ENCODE results near the genes LSMEM1 and SMIM30.

GRCh38 chr7:112480598-112481108 is at the start of gene LSMEM1:
Gene LSMEM1 (plus strand): TSS chr7:112480991.
- PRO-cap, result no peak

GRCh38 chr7:112504275-112504692 is 23.5 kb downstream of the LSMEM1 start:
- PRO-cap, result no peak

DNA sequence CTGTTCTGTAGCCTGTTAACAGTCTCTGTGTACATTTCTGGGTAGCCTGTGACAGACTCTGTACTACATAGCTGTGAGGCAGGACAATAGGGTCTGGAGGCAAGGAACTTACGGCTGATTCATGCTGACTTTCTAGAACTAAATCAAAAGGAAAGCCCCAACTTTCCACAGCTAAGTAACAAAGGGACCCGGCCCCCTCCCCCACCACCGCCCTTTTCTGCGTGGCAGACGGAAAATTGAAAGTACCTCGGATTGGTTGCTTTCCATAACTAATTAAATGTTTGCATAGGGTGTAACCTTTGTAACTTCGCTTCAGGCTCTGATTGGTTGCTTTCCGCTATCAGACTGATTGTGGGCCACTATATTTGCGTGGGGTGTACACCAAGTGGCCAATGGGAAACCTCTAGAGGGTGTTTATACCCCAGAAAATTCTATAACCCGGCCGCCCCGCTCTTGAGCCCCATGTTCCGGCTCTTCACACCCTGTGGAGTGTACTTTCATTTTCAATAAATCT is 1.5 kb upstream of the TMEM168 start:
- PRO-cap, result no peak

DNA sequence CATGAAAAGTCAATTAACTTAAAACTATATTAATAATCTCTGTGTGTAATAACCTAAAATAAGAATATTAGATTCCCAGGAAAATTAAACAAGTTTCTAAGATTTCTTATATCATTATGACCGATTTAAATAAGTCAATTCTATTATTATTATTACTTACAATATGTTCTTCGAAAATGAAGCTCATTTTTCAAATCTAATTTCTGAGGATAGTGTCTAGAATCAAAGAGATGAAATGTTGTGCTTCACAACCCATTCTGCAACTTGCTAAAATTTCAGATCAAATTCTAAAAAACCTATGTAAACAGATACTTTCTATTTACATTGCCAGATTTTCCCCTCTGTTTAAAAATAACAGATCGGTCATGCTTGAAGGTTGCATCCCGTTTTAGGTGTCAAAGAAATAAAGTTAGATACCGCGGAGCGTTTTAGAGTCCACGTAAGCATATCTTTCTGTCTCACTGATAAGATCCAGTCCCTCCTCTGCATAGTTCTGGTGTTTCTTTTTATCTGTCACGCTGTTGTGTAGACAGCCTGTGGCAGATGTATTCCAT is 37.4 kb upstream of the BMT2 start:
- PRO-cap, result no peak

GRCh38 chr7:113118042-113118732 is at the start of gene SMIM30:
Gene SMIM30 (minus strand): TSS chr7:113118554.
- PRO-cap, result bidirectional peak, plus-strand start at chr7:113118671, minus-strand start at chr7:113118541

GRCh38 chr7:114084986-114086048 is 166.5 kb upstream of the PPP1R3A start:
- PRO-cap, result bidirectional peak, plus-strand start at chr7:114085840, minus-strand start at chr7:114085715

- PRO-cap, result no peak
Observed at GRCh38 chr7:114088072-114088699, 169.4 kb upstream of the PPP1R3A start.

- PRO-cap, result no peak
Observed at GRCh38 chr7:114426331-114426910, 11.8 kb downstream of the FOXP2 start.

DNA sequence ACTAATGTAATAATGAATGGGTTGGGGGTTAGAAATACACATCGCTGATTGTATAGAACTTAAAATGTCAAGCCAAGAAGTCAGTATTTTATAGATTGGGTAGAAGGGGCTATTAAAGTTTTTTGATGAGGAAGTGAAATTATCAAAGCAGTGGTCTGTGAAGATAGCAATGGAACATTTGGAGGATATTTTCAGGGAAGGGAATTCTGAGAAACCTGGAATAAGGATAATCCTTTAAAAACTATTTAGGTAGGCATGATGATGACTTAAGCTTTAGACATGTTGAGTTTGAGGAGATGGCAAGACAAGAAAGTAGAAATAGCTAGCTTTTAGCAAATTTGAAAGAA is 126.2 kb downstream of the FOXP2 start:
- PRO-cap, result no peak

DNA sequence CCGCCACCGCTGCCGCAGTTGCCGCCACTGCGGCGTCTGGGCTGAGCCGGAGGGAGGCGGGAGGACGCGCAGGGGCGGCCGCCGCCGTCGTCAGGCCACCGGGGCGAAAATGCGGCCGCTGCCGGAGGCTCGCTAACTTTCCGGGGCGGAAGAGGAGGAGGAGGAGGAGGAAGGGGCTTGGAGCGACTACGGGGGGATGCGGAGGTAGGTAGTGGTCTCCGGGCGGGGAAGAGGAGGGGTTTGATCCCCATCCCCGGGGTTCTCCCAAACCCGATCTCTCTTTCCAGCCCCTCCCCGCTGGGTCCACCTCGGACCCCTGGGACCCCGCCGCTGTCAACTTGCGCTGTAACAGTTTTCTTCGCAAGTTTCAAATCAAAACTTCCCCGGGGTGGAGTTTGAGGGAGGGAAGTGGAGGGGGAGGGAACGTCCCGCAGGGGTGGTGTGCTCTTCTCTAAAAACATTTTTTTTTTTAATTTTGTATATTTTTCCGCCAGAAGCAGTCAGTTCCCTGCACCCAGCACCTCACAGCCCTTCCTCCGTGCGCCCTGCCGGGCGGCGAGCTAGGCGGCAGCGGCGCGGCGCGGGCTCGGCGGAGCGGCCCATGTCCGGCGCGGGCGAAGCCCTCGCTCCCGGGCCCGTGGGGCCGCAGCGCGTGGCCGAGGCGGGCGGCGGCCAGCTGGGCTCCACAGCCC is 685 bp downstream of the MDFIC start:
- PRO-cap, result bidirectional peak, plus-strand start at position 27 of the sequence, minus-strand start at position 38 of the sequence; bidirectional peak, plus-strand start at position 493 of the sequence, minus-strand start at position 347 of the sequence

DNA sequence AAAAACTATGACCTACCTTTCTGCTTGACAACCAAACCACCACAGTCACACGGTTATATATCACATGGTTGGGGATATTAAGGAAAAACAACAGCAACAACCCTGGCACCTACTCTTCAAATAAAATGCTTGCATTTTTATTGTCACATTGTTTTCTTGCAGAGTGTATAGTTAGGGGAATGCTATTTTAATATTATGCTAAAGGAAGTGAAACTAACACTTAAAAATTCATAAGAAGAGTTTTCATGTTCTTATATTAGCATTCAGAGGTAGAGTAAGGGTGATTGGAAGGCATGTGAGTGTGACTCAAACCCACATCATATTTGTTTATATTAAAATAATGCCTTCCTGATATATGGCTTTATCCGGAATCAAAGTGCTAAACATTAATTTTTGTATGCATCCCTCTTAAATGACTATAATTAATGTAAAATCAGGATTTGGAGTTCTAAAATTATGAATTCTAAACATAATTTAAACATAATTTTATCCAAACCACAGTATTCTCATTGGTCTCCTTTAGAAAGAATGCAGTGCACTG is 59.7 kb upstream of the TES start:
- PRO-cap, result no peak

DNA sequence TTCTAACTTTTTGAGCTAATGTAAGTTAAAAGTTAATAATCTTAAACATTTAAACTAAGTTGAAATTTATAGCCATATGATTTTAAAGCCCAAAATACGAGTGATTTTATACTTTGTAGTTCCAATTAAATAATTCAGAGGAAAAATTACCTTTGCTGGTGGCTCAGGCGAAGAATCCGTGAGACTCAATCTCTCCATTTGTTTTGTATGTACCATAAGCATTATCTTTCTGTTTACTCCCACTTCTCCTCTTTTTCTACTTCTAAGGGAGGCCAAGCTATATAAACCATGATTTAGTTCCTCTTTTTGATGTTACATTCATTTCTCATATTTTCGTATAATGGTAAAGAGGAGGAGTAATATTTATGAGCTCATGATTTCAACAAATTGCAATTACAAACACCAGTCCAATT is 50.7 kb upstream of the TES start:
- PRO-cap, result unidirectional peak, minus-strand start at position 256 of the sequence

DNA sequence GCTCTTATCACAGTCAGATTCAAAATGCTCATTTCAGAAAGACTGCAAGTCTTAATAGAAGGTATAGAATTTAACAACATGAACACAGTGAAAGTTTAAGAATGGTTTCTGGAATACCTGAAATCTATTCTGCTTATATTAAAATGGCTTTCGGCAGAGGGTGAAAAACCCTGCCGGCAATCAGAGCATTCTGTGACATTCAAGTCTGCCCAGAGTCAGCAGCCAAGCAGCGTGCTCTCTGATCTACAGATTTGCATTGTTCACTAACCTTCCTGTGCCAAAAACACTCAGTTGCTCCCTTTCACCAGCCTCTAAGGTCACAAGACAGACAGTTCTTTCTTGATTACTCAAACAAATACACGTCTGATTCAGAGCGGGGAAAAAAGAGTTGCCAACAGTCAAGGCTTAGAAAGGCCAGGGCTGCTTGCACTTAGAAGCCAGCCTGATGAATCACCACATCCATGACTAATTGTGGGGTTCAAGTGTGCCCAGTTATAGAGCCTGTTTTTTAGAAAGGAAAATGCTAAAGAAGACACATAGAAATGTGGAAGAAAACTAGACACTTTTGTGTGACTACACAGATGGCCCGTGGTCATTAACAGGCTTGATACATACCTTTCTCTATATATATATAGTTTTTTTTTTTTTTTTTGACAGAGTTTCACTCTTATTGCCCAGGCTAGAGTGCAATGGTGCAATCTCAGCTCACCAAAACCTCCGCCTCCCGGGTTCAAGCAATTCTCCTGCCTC is 106.9 kb downstream of the TES start:
- PRO-cap, result no peak

DNA sequence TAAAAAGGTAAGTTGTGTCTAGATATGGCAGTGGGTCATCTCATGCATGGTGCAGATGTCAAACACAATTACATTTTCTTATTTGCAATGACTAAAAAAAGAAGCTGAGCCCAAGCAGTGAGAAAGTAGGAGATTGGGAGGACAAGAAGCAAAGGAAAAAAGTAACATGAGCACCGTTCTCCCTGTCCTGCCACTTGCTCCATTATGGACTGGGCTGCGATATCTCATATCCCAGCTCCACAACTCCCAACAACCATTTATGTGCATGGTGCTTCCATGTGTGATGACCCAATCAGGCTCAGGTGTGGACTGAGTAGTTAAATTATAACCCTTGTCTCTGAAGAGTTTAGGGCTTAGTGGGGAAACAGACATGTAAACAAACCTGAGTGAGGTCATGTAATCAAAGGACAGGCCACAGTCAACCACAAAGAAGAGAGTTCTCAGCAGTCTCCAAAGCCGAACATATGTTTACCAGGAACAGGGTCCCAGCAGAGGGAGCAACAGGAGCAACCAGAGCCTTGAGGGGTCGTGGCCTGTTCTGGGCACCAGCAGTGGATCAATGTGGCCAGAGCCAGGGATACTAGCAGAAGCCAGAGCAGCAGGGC is 11.3 kb downstream of the CAV1 start:
- PRO-cap, result no peak

- PRO-cap, result no peak
Observed at GRCh38 chr7:116560012-116561169, 35.6 kb downstream of the CAV1 start.

DNA sequence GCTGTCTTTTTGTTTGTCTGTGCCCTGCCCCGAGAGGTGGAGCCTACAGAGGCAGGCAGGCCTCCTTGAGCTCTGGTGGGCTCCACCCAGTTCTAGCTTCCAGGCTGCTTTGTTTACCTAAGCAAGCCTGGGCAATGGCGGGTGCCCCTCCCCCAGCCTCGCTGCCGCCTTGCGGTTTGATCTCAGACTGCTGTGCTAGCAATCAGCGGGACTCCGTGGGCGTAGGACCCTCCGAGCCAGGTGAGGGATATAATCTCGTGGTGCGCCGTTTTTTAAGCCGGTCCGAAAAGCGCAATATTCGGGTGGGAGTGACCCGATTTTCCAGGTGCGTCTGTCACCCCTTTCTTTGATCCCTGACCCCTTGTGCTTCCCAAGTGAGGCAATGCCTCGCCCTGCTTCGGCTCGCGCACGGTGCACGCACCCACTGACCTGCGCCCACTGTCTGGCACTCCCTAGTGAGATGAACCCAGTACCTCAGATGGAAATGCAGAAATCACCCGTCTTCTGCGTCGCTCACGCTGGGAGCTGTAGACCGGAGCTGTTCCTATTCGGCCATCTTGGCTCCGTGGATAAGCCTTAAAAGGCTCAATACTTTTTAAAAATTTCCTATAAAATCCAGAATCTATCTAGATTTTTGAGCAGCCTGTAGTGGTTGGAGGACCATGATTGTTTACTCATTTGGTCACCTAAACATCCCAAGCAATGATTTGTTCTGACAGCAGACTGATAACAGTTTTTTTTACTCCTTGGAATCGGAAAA is 52.1 kb downstream of the MET start:
- PRO-cap, result no peak

DNA sequence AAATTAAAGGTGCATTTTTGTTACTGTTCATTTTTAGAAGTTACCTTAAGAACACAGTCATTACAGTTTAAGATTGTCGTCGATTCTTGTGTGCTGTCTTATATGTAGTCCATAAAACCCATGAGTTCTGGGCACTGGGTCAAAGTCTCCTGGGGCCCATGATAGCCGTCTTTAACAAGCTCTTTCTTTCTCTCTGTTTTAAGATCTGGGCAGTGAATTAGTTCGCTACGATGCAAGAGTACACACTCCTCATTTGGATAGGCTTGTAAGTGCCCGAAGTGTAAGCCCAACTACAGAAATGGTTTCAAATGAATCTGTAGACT is 90.8 kb upstream of the CAPZA2 start:
- PRO-cap, result no peak

DNA sequence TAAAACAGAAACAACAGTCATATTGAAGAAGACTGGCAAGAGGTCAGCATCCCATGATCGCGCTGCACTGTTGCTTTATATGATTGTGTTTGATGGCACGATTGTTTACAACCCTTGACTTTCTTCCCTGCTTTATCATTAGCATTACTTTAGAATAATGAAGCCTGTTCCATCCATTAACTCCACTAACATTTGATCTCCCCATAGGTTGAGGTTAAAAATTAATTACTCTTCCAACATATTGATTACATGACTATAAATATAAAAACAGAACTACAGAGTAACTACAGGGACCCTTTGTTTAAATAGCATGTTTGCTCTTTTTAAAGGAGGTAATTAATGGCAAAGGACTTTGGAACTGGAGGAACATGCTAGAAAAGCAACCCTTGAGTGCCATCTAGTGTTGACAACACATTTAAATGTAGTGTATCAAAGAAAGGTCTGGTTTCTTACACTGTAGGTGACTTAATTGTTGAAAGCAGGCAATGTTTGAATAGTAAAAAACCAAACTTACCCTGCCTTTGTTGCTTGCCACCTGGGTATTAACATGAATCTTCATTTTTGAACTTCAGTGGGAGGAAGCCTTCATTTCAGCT is 52.8 kb upstream of the CAPZA2 start:
- PRO-cap, result no peak

DNA sequence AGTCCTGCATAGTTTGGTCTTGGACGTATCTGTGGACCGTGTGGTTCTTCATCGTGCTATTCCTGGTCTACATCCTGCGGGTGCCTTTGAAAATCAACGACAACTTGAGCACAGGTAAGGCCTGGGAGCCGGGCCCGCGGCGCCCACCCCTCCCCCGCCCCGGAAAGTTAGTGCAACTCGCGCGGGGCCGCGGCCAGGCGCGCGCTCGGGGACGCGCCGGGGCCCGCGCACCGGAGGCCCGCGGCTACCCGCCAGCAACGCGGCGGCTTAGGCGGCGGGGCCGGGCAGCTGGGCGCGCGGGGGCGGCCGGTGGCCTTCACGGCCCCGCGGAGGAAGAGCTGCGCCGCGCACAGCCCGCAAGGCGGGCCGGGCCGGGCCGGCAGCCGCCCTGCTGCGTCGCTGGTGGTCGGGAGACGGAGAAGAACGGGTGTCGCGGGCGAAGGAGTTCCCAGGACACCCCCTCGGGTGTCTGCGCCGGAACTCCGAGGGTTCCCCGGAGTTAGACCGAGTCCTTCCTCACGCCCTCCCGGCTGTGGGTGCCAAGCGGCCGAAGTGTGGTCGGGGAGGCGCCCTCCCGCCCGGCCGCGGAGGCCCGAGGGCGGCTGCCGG is 381 bp downstream of the ST7 start:
- PRO-cap, result bidirectional peak, plus-strand start at position 319 of the sequence, minus-strand start at position 156 of the sequence

DNA sequence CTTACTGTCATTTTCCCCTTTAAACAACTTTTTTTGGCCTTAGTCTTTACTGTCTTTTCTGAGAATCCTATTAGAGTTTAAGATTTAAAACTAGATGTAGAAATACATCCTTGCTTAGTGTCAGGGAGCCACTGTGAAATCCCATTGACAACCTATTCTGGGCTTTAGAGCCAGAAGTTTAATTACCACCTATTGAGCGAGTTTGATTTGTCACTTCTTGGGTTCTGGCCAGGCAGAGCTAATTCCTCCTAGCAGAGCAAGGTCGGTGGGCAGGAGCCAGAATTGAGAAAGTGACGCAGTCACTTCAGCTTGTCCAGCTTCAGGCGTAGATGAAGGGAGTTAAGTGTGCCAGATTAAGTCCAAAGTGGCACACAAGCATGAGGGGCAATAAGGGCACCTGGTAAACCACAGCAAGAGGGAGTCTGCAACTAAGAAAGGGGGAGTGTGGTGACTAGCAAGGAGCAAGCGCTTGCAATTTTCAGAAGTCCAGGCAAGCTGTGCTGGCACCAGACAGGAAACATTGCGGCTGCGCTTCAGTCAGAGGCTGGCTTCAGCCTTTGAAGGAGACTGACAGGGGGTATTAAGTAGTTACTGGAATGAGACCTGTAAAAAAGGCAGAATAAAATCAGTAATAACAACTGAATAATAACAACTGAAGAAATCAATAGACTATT is 119.4 kb downstream of the ST7 start:
- PRO-cap, result no peak

Measured in colic lymph node (tissue), 1 donor.